ENCODE data around the genes CDKN1A, RAB44 and MTCH1.

GRCh38 chr6:36493879-36494598 is 51.2 kb downstream of the KCTD20 start:
- PRO-cap: no peak

DNA sequence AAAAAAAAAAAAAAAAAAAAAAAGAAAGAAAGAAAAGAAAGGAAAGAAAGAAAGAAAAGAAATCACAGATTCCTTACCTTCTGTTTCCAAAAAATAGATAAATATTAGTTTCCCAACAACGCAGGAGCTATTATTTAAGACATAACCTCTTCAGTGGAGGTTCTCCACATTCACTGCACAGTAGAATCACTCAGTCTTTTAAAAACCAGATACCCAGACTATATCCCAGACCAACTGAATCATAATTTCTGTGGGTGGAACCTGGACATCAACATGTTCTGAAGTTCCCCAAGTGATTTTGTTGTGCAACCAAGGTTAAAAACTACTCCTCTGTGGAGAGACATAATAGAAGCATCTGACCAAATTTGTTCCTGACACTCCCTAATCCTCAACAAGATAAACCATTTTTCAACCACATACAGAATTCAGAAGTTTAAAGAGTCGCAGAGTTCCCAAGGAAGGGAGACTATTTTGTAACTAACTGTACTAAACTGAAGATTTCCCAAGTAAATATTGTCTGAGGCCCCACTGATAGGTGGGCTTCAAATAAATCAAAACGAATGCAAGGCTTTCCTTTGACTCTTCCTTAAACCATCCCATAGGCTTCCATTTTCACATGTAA is 42.3 kb downstream of the STK38 start:
- PRO-cap: no peak

DNA sequence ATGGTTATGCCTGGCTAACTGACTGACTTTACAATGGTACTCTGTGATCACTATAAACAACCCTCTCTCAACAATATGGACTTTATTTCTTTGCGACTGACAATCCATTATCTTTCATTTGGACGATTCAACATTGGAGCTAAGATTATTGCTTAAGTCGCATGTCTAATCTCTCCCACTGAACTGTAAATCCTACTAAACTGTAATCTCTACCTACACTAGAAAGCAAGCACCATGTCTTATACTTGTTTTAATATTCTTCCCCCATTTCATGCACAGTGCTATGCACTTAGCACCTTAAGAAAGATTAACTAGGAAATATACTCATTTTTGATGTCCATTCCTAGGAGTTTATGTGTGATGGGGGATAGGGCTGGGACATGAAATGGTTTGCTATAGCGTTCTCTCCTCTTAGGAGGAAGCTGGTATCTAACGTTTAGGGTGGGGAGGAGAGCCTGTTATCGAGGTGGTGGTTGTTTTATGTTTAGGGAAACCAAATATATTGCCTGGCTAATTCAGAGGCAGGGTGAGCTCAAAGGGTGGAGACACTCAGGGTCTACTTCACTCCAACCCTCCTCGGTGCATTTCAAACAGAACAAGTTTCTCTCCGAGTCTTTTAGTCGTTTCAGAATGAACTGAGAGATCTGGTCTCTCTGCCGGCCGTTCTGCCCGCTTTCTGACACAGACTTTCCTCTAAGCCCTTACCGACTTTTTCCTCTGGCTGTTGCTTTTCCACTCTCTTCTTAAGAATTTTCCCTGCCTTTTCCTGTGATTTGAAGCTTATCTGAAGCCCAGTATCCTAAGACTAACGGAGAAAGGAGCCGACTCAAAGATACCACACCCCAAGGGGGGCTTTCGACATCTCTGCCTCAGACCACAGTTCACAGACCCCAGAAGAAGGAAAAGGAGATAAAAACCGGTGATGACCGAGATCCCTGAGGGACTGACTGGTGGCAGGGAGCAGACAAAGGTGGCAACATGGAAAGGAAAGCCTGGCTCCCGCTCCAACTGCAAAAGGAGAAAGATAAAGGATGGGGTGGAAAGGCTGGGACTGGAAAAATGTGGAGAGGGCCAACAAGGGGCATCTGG is 1.0 kb downstream of the STK38 start:
- PRO-cap: no peak

- PRO-cap: no peak
Measured at GRCh38 chr6:36598340-36599063, 4.3 kb downstream of the SRSF3 start.

DNA sequence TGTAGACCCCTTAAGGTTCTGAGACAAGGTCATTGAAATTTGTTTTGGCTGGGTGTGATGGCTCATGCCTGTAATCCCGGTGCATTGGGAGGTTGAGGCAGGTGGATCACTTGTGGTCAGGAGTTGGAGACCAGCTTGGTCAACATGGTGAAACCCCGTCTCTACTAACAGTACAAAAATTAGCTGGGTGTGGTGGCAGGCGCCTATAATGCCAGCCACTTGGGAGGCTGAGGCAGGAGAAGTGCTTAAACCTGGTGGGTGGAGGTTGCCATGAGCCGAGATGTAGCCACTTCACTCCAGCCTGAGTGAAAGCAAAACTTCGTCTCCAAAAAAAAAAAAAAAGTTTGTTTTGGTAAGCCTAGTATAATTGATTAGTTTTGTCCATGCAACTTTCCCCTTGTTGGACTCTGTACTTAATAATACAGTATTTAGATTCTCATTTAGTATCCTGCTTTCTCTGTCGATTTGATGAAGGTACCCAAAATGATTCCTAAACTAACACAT is 11.1 kb downstream of the SRSF3 start:
- PRO-cap: no peak

DNA sequence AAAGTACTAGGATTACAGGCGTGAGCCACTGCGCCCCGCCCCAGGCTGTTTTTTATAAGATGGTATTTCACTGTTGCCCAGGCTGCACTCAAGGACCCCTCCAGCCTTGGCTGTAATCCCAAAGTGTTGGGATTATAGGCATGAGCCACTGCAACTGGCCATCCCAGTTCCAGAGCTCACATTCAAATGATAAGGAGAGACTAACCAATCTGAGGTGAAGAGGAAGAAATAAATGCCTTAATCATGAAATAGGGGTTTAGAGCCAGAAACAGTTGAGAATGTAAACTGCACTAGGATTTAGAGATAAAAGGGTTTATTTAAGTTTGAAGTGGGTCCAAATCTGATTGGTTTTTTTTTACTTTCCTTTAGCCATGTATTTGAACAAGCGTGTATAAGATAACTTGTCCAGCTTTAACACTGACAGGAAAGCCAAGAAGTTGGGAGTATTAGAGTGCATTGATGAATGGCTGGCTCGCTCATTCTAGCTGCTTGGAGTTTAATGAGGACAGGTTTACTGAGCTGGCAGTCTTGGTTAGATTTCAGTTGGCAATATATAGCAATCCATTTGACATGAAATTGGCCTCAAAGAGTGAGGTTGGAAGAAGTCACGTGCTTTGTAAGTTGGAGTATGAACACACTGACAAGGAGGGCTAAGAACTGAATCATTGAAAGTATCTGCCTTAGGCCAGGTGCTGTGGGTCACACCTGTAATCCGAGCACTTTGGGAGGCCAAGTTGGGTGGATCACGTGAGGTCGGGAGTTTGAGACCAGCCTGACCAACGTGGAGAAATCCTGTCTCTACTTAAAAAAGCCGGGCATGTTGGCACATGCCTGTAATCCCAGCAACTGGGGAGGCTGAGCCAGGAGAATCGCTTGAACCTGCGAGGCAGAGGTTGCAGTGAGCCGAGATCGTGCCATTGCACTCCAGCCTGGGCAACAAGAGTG is 13.6 kb downstream of the SRSF3 start:
- PRO-cap: no peak

DNA sequence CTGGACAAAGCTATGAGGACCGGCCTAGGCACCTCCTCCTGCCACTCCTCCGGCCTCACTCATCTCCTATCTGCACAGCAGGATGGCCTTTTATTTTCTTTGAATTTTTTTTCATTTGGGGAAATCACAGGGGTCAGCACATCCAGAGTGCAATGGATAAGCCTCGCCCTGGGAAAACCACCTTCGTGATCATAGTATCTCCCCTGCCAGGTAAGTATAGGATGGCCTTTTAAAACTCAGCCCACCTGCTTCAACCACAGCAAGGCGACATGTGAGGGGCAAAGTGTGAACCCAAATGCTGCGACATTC is 39.1 kb upstream of the CDKN1A start:
- PRO-cap: no peak

DNA sequence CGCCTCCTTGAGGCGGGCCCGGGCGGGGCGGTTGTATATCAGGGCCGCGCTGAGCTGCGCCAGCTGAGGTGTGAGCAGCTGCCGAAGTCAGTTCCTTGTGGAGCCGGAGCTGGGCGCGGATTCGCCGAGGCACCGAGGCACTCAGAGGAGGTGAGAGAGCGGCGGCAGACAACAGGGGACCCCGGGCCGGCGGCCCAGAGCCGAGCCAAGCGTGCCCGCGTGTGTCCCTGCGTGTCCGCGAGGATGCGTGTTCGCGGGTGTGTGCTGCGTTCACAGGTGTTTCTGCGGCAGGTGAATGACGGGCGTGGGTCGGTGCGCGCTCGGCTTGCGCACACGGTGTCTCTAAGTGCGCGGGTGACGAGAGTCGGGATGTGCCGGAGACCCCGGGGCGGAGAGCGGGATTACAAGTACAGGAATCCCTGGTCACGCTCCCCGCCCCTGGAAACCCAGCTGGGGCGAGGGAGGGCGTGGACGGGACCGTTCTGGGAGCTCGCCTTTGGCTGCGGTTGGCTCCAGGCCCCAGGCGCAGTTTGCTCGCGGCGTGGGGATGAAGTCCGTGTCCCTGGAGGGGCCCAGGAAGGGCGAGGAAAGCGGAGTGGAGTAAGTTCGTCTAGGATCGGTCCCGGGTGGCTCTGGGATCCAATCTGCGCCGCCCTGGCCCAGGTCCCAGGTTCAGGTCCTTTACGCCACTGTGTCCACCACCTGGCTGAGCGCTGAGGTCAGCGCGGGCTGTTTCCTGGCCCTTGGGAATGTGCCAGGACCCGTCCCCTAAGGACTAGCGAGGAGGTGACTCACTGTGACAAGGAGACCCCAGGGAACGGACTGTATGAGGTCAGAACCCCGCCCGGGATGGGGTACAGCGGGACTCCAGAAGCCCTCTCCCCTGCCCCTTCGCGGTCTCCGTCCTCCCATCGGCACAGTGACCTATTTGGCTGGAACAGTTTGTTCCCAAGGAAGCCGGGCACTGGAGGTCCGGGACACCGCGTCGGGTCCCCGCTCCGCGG is at the start of gene CDKN1A:
Gene CDKN1A, plus strand, starts transcription at position 66 of the 1,004 bp plus-strand sequence.
- PRO-cap: unidirectional peak, plus-strand start at position 66 of the sequence; unidirectional peak, plus-strand start at position 90 of the sequence

- PRO-cap: no peak
Measured at GRCh38 chr6:36686778-36687426, 8.4 kb downstream of the CDKN1A start.

GRCh38 chr6:36697257-36698030 is at the start of gene RAB44:
Gene RAB44 (plus strand): TSS chr6:36697826.
- PRO-cap: no peak

GRCh38 chr6:36753142-36753557 is 55.5 kb downstream of the RAB44 start:
- PRO-cap: no peak

DNA sequence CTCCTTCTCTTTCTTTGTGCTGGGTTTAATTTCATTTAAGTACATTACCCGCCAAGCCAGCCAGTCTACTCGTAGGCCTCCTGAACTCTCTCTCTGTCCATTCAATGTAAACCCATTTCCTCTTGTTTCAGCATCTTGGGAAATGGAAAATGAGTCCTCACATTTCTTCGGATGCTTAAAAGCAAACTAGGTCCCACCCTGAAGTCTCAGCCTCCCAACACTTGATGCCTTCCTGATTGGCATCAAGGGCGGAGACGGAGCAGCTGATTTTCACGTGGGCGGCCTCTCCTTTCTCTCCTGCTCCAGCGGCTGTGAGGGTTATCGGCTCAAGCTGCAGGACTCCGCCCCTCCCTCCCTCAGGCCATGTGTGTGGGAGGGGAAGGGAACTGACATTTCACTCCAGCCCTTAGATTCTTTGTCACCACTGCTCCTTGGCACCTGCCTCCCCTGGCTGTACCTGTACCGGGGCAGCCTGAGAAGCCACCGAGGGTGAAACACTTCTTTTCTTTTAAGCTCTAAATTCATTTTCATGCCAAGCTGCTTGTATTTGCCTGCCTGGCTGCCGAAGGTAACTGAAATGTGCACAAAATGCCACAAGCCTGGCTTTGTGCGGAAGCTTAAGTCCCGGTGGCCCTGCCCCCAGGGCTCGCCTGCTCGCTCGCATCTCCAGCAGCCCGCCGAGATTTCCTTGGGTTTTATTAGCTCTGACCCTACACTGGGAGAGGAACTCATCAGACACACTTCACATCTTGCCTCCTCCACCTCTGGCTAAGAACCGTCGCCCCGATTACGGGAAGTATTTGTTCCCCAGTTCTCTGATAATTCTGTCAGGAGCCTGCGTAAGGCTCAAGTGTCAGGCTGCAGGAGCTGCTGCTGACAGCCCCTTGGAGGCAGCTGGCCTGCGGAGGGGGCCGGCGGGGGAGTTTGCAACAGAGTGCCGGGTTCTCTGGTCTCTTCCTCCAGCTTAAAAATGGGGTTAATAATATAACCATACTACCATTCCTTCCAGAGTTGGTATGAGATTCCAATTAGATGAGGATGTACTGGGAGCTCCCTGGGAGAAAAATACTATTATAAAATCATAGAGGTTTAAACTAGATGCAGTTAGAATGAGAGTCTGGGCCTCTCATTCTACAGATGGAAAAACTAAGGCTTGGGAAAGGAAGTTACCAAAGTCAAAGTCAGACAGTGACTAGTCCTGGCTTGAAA is 9.6 kb upstream of the CPNE5 start:
- PRO-cap: no peak

DNA sequence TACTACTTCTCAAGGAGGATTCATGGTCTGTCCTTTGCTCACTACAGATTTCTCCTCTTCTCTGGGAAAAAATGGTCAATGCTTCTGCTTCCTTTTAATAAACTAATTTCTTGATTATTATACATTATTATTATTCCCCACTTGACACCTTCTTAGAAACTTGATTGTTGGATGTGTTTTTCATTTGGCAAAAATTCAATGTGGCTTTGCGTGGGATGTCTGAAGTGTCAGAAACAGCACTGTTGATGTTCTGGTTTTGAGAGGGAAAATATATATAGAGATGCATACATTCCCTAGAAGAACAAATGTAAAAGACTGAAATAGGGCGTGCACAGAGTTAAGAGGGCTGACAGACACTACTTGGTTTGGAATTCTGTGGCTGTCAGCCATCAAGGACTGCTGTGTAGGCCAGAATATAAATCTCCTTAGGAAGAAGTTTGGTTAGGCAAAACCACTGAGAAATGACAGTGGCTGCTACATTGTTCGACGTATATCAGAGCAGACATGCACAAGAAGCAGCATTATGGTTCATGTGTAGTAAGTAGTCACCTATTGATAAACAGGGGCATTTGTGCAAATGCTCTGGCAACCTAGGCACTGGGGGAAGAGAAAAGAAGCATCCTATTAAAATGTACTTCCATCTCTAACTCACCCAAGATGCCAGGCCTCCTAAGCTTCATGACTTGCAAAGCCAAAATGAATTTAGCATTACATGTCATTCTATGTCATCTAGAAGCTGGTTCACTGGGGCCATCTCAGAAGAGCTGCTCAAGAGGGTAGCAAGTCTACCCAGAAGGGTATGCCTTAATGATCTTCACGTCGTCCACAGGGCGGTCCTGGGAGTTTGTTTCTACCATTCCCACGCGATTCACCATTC is 16.0 kb upstream of the CPNE5 start:
- PRO-cap: no peak

GRCh38 chr6:36855905-36856137 is 16.6 kb upstream of the CPNE5 start:
- PRO-cap: no peak

- PRO-cap: no peak
Measured at GRCh38 chr6:36867669-36867956, 7.0 kb downstream of the PPIL1 start.

DNA sequence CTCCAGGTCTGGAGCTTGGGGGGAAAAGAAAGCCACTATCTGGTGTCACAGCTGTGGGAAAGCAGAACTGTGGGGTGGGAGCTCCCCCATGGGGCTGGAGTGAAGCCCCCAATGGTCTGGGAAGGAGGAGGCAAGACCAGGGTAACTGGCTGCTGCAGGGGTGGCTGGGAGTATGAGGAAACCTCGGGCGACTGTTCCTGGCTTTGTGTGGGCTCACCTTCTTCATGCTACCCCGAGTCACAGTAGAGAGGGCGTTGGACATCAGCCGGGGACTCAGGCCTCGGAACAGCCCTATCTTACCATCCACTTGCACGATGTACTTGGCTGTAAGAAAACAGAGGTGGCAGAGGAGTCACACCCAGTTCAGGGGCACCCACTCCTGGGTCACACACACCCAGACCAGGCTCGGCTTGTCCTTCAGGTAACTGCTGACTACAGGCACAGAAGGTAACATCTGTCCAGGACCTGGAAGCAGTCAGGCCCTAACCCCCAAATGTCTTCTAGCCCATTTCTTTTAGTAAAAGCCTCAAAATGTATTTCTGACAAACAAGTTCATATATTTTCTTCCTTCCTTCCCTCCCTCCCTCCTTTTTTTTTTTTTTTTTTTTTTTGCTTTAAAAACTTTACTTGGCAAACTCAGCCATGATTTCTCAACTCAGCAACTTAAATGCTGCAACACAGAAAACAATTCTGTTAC is 7.6 kb downstream of the MTCH1 start:
- PRO-cap: no peak

GRCh38 chr6:36985980-36987051 is at the start of gene MTCH1:
Gene MTCH1 (minus strand): TSS chr6:36986196.
- PRO-cap: bidirectional peak, plus-strand start at chr6:36986286, minus-strand start at chr6:36986142; unidirectional peak, plus-strand start at chr6:36986552

GRCh38 chr6:37044613-37044967 is 39.1 kb downstream of the FGD2 start:
- PRO-cap: no peak

DNA sequence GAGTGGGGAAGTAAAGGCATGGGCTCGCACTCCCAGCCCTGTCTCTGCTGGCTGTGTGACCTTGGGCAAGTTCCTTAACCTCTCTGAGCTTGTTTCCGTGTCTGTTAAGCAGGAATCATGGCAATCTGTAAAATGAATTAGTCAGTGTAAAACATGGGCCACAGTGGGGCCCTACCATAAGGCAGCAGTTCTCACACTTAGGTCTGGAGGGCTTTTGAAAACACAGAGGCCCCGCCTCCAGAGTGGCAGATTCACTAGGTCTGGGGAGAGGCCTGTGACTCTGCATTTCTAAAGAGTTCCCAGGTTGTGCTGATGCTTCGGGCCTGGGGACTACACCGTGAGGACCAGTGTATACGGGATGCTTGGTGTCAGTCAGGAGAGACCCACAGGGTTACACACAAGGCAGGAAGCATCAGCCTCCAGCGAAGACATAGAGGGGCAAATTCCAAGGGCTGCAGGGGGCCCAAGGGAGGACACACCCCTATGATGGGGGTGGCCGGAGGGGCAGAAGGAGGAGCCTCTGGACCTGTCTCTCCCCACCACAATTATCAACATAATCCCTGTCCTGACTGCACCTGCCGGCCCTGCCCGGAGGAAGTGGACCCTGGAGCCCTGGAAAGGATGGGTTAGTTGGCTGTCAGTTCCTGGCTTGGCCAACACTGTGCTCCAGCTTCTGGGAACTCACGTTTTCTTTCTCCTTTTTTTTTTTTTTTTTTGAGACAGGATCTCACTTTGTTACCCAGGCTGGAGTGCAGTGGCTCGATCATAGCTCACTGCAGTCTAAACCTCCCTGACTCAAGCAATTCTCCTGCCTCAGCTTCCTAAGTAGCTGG is 46.7 kb downstream of the FGD2 start:
- PRO-cap: no peak

- PRO-cap: no peak
Measured at GRCh38 chr6:37171094-37172004, 1.4 kb downstream of the PIM1 start.